Measurements from ENCODE around the genes OR7A5, SYDE1, ILVBL and RASAL3.

- PRO-cap, 3 experiments, result no peak in any of the 3 experiments
- RAMPAGE, long total RNA, result no peak
These were observed 5.3 kb upstream of the NDUFB7 start for GRCh38 chr19:14577129-14577699.

DNA sequence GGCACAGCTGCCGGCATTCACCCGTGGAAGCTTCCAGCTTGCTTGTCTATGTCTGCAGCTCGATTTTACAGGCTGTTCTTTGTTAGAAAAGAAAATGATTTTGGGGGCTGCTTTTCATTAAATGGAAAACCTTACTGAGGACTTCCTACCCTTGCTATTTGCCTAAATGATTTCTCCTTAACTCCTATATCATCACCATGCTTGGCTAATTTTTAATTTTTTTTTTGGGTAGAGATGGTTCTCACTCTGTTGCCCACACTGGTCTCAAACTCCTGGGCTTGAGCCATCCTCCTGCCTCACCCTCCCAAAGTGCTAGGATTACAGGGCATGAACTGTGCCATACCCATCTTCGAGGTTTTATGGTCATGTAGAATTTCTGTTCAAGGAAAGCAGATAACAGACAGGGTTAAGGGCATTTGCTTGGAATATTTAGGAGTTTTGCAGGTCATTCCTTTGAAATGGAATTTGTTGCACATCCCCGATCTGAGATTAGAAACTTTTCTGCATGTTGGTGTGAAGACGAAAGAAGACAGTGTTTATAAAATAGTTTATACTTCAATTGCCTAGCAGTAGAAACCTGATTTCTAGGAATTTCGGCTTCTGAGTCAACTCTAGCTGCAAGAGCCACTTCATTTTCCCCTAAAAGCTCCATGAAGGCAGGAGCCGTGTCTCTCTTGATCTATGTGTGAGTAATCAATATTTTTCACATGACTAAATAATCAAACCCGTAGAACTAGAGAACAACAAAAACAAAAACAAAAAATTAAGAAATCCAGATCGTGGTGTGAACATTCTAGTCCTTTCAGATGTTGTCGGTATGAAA lies 43.1 kb downstream of the ADGRE2 start:
- PRO-cap, 3 experiments, result no peak in any of the 3 experiments
- RAMPAGE, long total RNA, result no peak

DNA sequence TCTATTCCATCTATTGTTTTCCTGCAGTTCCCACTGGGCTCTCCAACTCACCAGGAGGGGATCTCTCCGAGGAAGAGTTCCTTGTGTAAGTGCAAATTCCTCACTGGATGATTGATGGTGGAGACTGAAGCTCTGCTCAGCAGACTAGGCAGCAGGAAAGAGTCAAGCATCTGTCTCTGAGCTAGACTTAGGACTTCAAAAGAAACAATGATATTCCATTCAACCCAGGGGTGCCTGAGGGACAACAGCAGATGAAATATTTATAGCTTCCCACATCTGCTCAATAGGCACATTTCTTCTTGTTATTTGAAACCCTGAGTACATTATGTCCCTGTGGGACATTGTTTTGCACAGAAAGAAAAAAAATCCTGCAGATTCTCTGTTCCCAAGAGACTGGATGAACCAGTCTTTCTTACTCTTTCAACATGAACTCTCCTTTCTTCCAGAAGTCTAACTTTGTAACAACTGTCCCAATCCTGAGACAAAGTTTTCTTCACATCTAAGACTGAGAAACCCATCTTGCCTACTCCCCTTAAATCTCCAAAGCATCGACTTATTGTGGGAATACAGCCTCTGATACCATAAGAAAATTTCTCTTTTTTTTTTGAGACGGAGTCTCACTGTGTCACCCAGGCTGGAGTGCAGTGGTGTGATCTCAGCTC lies at the start of gene OR7A5:
Gene OR7A5 (minus strand): TSS at position 163 of the 662 bp plus-strand sequence.
- PRO-cap, 3 experiments, result no peak in any of the 3 experiments
- RAMPAGE, long total RNA, result no peak

DNA sequence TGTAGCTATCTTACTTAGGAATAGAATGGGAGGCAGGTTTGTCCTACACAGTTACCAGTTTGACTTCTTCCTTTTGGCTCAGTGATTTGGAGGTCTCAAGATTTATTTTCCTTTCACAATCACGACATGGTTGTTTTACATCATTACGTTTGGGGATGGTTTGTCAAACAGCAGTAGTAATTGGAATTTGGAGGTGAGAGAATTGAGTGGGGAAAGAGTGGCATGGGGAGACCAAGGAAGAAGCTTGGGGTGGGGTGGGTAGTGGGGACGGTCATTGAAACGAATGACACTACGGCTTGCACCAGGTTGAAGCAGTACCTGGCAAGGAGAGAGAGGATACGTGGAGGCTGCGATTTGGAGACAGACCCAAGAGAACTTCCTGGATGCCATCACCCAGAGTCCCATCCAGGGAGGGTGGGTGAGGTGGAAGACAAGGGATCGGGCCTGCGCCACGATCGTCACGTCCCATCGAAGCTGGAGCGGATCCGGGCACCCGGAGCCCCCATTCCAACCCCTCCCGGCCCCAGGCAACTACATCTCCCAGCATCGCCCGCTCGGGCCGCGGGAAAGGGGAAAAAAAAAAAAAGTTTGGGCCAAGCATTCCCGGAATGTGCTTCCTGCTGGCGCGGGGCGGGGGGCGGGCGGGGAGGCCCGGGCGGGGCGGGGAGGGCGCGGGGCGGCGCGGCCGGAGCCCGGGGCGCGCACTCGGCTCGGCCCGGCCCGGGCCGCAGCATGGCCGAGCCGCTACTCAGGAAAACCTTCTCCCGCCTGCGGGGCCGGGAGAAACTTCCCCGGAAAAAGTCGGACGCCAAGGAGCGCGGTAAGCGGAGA lies at the start of gene SYDE1:
Gene SYDE1 (plus strand): TSS at position 700 of the 831 bp plus-strand sequence.
- PRO-cap, 3 experiments, result no peak in any of the 3 experiments
- RAMPAGE, long total RNA, result no peak

GRCh38 chr19:15124502-15124907 lies 1.1 kb downstream of the ILVBL start:
- PRO-cap, 3 experiments, result no peak in any of the 3 experiments
- RAMPAGE, long total RNA, result no peak

DNA sequence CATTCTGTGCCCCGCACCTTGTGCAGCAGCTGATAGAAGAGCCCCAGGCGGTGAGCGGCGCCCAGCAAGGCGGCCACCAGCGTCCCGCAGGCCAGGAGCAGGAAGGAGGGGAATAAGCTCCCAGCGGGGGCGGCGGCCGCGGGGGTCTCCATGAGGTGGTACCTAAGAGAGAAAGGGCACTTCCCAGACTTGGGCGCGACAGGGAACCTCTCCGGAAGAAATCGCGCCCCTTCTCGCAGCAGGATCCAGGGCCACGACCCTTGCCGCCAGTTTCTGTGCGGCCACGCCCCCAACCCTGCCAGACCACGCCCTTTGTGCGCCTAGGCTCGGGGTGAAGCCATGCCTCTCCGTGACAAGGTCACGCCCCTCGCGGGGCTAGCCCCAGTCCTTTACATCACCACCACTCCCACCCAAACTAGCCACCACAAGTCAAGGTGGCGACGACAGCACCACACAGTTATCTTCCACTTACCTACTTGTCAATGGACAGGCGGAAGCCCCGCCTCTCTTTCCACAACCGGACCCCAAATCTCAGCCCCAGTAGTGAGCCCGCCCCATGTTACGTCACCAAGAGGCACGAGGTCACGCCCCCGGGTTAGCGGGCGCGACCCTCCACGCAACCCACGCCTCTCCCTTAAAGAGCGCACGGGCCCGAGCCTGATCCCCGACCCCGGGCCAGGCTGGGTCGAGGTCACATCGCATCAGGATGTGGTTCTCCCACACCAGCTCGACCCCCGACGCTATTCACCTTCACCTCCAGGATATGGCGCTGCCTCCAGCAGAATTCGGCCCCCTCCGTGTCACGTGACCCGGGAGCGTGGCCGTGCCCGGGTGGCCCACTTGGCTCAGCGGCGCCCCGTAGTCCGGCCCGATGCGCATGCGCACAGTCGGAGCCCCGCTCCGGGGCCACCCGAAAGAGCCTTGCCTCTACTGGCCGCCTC lies at the start of gene ILVBL:
Gene ILVBL (minus strand): TSS at position 879 of the 941 bp plus-strand sequence.
- PRO-cap, 3 experiments, result peak in 3 of 3 experiments; most common plus-strand start position 422 of the sequence (in 2); most common minus-strand start position 531 of the sequence (in 2)
- RAMPAGE, long total RNA, result no peak

DNA sequence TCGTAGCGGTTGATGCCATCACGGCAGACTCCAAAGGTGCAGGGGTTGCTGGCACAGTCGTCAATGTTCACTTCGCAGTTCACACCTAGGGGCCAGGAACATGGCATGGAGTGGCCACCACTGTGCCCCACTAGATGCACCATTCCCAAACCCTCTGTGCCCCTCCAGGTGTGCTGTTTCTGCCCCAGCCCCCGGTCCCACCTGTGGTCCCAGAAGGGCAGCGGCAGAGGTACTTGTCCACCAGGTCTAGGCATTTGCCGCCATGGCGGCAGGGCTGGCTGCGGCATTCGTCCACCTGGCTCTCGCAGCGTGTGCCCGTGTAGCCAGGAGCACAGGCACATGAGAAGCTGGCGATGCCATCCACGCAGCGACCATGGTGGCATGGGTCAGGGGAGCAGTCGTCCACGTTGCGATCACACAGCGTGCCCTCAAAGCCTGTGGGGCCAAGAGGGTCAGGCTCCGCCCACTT lies 13.9 kb downstream of the NOTCH3 start:
- PRO-cap, 3 experiments, result no peak in any of the 3 experiments
- RAMPAGE, long total RNA, result no peak

- PRO-cap, 3 experiments, result no peak in any of the 3 experiments
- RAMPAGE, long total RNA, result no peak
These were observed 1.0 kb downstream of the NOTCH3 start for GRCh38 chr19:15199366-15200602.

- PRO-cap, 3 experiments, result no peak in any of the 3 experiments
- RAMPAGE, long total RNA, result no peak
These were observed 6.5 kb downstream of the EPHX3 start for GRCh38 chr19:15225563-15226347.

GRCh38 chr19:15236932-15237871 lies 5.0 kb upstream of the EPHX3 start:
- PRO-cap, 3 experiments, result no peak in any of the 3 experiments
- RAMPAGE, long total RNA, result no peak

DNA sequence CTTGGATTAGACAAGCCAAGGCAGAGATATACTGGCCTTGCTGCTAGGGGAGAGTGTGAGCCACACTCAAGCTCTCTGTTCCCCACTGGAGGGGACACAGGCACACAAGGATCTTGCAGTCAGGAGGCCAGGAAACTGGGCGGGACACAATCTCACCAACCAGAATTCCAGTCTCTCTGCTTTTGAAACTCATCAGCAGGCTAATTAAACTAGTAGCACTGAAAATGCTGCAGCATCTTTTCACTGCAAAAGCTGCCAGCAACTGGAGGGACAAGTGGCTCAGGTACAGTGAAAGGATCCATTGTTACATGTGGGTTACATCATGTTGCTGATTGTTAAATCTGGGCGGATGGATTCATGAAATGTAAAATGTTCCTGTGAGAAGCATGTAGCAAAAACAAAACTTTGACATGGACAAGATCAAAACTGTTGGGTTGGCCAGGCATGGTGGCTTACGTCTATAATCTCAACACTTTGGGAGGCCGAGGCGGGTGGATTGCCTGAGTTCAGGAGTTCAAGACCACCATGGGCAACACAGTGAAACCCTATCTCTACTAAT lies 49.1 kb upstream of the EPHX3 start:
- PRO-cap, 3 experiments, result no peak in any of the 3 experiments
- RAMPAGE, long total RNA, result no peak

DNA sequence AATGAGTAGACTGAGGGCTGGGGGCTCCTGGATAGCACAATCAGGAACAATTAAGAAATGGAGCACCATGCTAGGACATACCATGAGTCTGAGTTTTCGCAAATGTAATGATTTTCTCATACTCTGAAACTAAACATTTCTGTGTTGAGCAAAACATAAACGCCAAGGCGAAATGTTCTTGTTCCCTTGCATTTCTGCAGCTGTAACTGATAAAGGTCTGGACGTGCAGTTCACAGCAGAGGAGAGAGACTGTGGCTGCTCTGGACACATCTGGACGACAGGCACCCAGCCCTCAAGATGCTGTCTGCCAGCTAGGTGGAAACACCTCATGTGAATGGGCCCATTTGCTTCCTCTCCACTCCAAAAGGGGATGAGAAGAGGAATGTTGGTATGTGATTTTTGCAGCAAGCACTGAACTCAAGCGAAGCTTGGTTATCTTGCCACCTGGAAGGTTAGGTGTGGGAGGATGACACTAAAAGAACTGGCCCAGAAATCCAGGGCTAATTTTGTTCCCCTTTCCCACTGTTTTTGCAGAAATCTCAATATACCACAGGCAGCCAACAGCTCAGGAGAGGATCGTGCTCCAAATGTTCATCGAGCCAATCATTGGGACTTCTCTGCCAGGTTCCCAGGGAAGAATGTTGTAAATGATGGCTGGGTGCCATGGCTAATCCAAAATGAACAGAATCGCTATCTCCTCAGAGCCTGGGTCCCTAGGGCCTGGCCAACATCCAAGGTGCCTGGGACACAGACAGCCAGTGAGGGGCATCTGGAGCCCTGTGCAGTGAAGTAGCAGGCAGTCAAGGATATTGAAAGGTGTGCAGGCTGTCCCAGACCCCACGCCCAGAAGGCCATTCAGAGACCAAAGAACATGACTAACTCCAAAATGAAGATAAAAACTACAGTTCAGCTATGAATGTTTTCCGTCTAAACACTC lies 38.0 kb downstream of the BRD4 start:
- PRO-cap, 3 experiments, result no peak in any of the 3 experiments
- RAMPAGE, long total RNA, result no peak

DNA sequence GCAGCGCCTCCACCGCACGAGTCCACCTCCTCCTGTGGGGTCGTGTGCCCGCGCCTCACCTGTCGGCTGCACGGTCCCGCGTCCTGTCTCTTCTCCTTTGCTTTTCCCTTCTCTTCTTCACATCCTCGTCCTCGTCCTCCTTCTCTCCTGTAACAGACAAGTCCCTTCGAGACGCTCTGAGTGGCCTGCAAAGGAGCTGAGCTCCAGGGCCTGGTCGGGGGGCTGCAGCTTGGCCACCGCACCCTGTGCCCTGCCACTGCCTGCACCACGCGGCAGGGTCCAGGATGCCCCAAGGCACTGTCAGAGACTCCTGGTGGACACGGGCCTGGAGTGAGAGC lies 11.4 kb downstream of the AKAP8 start:
- PRO-cap, 3 experiments, result no peak in any of the 3 experiments
- RAMPAGE, long total RNA, result no peak

DNA sequence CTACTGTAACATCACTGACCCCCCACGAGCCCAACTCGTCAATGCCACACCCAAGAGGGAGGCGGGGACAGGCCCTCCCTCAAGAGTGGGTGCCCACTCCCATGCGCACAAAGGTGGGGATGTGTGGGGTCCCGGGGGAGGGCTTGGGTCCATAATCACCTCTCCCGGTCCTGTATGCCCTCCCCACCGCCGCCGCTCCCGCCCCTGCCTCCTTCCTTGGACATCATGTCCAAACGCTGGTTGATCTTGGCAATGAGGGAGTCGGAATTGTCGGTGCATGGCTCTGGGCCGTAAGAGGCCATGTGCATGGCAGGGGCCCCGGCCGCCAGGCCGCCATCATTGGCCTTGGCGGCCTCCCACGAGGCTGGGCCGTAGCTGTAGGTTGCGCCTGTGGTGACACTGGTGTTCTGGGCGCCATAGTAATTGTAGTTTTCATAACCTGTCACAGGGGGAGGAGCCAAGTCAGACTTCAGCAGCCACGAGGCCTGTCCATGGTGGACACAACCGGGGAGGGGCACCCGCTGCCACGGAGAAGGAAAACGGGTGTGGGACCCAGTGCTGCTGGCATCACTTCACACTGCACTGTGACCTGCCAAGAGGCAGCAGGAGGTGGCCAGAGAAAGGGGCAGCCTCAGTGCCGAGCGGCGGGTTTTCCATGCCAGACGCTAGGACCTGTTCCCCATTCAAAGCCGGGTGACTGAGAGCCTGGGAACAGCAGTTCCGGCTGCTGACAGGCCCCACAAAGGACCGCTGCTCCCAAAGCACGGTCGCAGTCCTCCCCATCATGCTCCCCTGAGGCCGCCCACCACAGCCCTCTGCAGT lies 5.7 kb downstream of the AKAP8 start:
- PRO-cap, 3 experiments, result no peak in any of the 3 experiments
- RAMPAGE, long total RNA, result no peak

DNA sequence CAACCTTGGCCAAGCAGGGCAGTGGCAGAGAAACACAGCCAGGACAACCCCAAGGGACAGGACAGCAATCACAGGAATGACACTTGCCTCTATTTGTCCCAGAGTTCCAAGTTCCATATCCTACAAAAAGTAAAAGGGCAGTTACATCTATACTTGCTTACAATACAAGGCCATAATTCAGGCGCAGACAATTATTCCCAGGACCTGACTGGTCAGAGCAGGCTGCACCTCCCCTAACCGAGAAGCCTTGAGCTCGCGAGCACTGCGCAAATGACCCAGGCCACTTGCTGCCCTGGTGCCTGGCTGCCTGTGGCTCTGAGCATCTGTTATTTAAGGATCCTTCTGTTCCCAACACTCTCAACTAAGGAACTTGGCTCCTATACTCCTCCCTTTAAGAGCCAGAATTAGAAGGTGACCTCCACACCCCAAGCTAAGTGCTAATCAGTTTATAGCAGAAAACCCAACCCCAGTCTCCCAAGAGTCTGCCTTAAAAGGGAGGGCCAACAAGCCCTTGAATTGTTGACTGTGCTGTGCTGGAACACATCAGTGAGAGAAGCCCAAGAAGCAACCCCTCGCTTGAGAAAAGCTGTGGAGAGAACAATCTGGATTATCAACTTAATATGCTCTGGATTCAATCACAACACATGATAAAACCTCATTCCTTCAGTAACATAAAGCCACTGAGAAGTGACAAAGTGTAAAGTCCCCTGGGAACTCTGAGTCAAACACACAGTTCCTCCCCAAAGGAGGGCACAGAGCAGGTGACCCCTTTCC lies 14.7 kb downstream of the AKAP8L start:
- PRO-cap, 3 experiments, result peak in 1 of 3 experiments; most common plus-strand start position 519 of the sequence (in 1); most common minus-strand start position 363 of the sequence (in 1)
- RAMPAGE, long total RNA, result no peak

- PRO-cap, 3 experiments, result no peak in any of the 3 experiments
- RAMPAGE, long total RNA, result no peak
These were observed at the start of gene RASAL3 for GRCh38 chr19:15463592-15464904. TSS of gene RASAL3 (minus strand) at chr19:15464544.

DNA sequence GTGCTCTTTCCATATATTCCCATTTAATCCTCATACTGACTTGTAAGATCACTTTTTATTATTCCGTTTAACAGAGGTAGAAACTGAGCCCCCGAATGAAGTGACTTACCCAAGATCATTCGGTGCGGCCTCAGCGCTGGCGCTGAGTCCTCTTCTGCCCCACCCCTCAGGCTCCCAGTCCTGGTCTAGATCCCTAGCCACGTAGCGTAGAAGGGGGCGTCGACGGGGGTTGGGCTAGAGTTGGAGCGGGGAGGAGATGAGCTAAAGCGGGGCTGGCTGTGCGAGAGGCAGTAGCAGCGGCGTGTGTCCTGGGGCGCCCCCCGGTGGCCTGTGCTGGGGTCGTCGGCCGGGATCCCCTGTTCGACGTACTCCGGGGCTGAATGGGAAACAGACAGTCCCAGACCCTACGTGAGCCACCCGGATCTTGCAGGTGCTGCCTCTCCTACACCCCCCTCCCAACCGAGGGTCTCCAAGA lies 47.4 kb downstream of the CYP4F22 start:
- PRO-cap, 3 experiments, result no peak in any of the 3 experiments
- RAMPAGE, long total RNA, result no peak

GRCh38 chr19:16014765-16015826 lies 61.2 kb upstream of the TPM4 start:
- PRO-cap, 3 experiments, result no peak in any of the 3 experiments
- RAMPAGE, long total RNA, result no peak

GRCh38 chr19:16069609-16070186 lies 6.6 kb upstream of the TPM4 start:
- PRO-cap, 3 experiments, result no peak in any of the 3 experiments
- RAMPAGE, long total RNA, result no peak

DNA sequence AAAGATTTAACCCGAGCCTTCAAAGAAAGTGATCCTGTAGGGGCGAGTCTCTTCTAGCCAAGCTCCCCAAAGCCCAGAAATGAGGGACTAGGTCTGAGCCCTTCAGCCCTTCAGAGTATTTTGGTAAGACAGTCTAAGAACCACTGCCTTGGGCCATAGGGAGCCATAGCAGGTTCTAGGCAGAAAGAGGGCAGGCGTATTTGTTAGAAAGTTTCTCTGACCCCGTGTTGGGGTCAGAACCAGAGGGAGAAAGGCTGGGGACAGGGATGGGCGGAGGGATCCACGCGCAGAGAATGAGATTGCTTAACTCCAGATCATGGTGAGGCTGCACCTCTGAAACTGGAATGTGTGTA lies 928 bp upstream of the TPM4 start:
- PRO-cap, 3 experiments, result no peak in any of the 3 experiments
- RAMPAGE, long total RNA, result no peak

Data from cerebellum (tissue), 5 donors.